Mammary microvascular endothelial cell (primary cell): ENCODE data around the genes FZD4 and TRIM64.

DNA sequence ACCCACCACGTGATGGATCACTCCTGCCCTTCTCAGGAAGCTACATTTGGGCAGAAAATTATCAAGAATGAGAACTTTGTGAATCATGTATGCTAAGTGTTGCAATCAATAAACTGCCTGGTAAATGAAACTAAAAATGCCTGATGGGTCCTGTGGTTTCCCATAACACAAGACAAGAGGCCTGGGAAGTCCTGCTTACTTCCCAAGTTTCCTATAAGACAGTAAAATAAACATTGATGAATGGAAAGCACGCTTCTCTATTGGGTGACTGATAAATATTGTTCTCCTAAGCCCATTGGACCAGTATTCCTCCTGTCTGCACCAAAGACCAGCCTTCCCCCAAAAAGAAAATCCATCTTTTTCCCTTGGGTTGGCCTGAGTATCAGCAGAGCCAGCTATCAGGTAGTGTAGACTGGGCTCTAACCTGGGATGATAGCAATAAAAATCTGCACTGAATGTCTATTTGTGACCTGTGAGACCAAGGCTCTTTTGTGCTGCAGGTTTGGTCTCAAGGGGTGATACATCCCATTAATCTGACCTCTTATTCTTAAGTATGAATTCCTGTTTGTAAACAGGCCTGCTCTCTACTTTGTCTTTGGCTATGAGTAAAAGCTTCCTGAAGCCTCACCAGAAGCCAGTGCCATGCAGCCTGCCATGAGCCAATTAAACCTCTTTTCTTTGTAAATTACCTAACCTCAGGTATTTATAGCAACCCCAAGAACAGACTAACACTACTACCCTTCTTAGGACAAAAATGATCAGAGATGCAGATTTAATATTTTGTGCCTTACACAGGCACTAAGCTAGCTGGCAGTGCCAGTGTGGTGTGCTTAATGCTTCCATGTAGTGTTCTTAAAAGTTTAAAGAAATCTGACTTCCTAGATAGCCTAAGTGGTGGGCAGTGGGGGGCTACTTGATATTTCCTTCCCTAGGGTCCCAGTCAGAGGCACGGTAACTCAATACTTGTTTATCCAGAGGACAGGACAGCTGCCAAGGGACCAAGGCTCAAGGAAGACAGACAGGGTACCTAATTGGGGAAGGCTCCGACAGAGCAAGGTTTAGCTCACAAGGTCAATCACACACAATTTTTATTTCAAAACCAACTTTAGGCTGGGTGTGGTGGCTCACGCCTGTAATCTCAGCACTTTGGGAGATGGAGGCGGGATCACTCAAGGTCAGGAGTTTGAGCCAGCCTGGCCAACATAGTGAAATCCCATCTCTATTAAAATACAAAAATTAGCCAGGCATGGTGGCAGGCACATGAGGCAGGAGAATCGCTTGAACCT, 98.9 kb downstream of the CCDC83 start:
- RAMPAGE, long total RNA, result no peak

GRCh38 chr11:86151844-86152078, 82.9 kb upstream of the PICALM start:
- RAMPAGE, long total RNA, result no peak

- RAMPAGE, long total RNA, result no peak
Observed at GRCh38 chr11:86181321-86181801, 63.2 kb upstream of the EED start.

GRCh38 chr11:86196266-86196705, 48.3 kb upstream of the EED start:
- RAMPAGE, long total RNA, result no peak

DNA sequence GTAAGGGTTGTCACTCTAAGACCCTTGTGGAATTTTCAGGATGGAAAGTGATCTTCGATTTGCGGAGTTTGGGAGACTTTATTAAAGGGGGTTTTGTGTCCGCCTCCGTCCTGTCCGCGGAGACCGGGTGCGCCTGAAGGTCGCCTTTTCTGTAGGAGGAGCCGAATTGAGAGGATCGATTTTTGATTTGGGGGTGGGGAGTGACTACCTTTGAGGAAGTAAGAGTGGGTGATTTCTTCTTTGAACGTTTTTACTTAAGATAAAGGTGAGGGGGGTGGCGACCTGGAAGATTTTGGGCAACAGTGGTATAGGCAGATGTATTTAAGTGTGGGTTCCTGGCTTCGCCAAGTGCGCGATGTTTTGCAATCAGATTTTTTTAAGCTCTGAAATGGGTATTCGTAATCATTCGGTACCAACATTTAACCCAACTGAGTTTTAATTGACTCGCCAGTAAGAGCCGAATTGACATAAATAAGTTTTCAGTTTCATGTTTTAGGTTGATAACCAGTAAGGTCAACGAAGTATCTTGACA, 1.3 kb downstream of the EED start:
- RAMPAGE, long total RNA, result no peak

DNA sequence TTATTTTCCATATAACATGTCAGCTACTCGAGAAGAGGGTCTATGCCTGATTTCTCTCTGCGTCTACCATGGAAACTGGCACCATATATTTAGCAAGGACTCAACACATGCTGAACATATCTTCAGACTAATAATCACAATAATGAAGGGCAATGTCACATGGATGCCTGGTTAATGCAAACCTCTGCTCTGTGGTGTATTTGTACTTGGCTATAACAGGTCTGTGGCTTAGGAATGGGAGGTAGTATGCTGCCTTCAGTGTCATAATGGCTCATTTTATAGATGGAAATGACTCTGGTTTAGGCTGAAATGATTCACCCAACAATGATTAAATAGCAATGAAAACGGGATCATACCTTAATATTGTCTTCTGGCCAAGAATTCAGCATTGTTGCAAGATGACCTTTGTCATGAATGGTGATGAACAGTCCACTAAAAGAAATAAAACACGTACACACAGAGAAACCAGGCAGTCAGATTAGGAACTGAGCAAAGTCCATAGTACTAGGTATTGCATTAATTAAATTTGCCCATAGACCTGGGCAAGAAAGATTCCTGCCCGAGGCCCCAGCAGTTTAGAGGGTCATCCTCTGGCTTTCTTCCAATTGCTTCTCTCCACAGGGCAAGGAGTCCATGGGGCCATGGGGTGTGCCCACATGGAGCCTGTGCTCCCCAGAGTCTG, 133.9 kb downstream of the CCDC81 start:
- RAMPAGE, long total RNA, result no peak

DNA sequence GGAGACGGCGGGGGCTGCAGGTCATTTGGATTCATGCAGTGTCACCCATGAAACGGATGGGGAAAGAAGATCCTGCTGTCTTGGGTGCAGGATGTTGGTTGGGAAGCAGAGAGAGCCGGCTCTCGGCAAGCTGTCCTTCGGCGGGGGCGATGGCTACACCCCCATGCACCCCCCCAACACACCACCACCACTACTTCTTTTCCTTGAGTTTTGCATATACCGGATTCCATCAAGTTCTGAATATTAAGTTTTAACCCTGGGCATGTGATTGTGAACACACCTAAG, 438 bp downstream of the PRSS23 start:
- RAMPAGE, long total RNA, result no peak

DNA sequence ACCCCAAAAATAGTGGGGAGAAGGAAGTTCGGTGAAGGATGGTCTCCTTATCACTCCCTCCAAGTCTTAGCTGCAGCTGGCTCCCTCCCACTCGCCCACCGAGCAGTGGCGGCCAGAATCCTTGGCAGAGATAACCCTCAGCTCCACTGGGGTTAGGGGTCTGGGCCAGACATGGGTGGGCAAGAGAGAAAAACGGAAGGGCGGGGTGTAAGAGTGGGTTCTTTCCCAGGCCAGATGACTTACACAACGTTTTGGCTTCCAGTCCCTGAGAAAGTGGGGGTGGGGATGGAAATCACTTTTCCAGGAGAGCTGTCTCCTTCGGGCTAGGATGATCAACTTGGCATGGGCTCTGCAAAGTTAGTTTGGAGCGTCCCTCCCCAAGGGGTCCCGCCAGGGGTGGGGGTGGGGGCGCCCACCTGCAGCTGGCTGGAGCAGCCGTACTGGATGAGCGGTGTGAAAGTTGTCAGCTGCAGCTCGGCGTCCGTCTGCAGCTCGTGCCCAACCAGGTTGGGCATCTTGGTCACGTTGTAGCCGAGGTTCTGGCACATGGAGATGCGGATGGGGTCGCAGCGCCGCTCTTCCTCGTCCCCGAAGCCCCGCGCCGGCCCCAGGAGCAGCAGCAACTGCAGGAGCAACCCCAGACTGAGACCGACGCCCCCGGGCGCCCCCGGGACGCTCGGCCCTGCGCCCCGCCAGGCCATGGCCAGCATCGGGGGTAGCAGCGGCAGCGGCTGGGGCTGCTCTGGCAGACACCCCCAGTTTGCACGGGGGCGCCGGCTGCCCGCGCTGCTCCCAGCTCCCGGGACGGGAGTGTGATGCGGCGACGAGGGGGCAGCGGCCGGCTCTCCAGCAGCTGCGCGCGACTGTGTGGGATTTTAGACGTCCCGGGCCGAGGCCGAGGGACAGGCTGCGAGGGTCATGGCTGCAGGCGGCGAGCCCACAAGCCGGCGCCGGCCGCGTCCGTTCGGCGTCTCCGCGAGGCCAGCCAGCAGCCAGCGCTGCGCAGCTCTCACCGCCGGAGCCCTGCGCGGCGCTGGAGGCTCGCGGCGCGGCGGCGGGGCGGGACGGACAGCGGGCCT, at the start of gene FZD4:
FZD4 (minus strand) TSS at position 1,011 of the 1,079 bp plus-strand sequence.
- RAMPAGE, long total RNA, result no peak

DNA sequence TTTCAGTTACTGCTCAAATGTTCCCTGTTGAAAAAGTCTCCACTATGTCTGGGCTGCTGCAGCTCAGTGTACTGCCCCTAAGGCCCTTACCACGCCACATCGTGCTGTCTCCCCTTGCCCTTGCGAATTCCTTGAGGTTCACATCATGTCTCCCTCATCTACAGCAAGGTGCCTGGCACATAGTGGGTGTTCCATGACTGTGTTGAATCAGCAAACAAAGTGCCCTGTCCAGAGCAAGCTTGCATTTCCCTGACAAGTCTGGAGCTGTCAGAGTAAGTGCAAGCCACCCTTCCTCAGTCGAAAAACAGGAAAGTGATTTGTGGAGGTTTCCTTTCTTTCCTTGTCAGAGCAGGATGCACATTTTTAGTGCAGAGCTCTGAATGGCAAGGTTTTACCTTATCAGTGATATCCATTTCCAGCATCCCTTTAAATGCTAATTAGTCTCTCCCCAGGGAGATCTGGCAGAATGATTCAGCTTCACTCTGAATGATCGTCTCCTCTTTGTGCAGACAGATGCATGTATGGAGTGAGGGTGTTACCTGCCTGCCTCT, 331.2 kb downstream of the TMEM135 start:
- RAMPAGE, long total RNA, result no peak

- RAMPAGE, long total RNA, result no peak
Observed at GRCh38 chr11:88316128-88316608, 21.4 kb downstream of the CTSC start.

- RAMPAGE, long total RNA, result no peak
Observed at GRCh38 chr11:89965683-89966217, at the start of gene TRIM64. TRIM64 (plus strand) TSS chr11:89966037.

GRCh38 chr11:90239879-90240784, 17.3 kb upstream of the CHORDC1 start:
- RAMPAGE, long total RNA, result no peak

DNA sequence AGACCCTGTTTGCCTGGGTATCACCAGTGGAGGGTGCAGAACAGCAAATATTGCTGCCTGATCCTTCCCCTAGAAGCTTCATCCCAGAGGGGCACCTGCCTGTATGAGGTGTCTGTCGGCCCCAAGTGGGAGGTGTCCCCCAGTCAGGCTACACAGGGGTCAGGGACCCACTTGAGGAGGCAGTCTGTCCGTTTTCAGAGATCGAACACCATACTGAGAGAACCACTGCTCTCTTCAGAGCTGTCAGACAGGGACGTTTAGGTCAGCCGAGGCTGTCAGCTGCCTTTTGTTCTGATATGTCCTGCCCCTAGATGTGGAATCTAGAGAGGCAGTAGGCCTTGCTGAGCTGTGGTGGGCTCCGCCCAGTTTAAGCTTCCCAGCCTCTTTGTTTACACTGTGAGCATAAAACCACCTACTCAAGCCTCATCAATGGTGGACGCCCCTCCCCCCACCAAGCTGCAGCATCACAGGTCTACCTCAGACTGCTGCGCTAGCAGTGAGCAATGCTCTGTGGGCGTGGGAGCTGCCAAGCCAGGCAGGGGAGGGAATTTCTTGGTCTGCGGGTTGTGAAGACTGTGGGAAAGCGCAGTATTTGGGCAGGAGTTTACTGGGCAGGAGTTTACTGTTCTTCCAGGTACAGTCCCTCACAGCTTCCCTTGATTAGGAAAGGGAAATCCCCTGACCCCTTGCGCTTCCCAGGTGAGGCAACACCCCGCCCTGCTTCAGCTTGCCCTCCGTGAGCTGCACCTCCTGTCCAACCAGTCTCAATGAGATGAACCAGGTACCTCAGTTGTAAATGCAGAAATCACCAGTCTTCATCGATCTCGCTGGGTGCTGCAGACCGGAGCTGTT, 98.6 kb downstream of the SMCO4 start:
- RAMPAGE, long total RNA, result no peak

DNA sequence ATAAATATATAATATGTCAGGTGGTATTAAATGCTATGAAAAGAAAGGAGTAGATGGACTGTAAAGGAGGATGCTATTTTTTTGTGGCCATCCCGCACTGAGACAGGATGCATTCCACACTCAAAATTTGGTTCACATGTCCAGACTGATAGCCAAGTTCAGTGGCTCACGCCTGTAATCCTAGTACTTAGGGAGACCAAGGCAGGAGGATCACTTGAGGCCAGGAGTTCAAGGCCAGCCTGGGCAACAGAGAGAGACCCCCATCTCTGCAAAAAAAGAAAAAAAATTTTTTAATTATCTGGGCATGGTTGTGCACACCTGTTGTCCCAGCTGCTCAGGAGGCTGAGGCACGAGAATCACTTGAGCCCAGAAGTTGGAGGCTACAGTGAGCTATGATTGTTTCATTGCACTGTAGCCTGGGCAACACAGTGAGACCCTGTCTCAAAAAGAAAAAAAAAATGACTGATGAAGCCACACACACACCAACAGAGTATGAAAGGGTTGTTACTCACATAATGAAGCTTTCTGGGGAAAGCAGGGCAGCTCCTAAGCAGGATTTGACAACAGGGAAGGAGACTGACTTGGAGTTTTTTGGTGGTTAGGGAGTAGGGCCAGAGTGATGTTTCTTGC, 20.7 kb upstream of the MED17 start:
- RAMPAGE, long total RNA, result no peak

GRCh38 chr11:93797834-93798794, 14.0 kb downstream of the MED17 start:
- RAMPAGE, long total RNA, result no peak

GRCh38 chr11:93908723-93909077, 58.3 kb upstream of the VSTM5 start:
- RAMPAGE, long total RNA, result no peak

DNA sequence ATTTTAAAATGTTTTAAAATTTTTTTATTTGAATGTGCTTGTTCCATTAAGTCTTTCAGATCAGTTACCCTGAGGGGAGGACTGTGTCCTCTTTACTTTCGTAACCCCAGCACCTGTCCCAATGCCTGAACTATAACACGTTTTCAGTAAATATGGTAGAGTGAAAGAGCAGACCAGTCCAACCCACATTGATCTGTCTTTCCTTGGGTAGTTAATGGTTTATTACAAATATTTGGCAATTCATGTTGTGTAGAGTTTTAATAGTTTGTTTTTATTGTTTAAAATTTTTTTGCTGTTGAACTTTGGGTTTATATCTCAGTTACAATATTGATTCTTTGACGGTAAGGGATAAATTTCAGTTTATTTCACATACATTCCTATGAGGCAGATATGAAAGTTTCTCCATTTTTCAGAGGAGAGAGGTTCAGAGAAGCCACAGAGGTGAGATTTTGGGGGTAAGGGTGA, 27.7 kb downstream of the AMOTL1 start:
- RAMPAGE, long total RNA, result no peak

- RAMPAGE, long total RNA, result no peak
Observed at GRCh38 chr11:94796392-94796709, 28.2 kb downstream of the AMOTL1 start.

DNA sequence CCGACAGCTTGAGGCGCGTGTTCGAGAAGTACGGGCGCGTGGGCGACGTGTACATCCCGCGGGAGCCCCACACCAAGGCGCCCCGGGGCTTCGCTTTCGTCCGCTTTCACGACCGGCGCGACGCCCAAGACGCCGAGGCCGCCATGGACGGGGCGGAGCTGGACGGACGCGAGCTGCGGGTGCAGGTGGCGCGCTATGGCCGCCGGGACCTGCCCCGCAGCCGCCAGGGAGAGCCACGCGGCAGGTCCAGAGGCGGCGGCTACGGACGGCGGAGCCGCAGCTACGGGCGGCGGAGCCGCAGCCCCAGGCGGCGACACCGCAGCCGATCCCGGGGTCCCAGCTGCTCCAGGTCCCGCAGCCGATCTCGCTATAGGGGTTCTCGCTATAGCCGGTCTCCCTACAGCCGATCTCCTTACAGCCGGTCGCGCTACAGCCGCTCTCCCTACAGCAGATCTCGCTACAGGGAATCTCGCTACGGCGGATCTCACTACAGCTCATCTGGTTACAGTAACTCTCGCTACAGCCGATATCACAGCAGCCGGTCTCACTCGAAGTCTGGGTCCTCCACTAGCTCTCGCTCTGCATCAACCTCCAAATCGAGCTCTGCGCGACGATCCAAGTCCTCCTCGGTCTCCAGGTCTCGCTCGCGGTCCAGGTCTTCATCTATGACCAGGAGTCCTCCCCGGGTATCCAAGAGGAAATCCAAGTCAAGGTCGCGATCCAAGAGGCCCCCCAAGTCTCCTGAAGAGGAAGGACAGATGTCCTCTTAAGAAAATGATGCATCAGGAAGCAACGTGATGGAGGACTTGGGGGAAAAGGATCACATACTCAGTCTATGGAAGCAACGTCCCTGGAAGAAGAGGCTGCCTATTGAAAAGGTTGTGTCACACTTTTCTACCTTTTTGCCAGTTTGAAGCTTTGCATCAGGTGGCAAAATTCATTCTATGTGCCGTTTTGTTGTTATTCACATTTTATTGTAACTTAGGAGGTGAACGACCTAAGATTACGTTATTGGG, 895 bp downstream of the SRSF8 start:
- RAMPAGE, long total RNA, result no peak

GRCh38 chr11:95130438-95131245, 41.0 kb downstream of the ENDOD1 start:
- RAMPAGE, long total RNA, result no peak